Parietal lobe (tissue), 2 donors: ENCODE measurements around the gene ZC2HC1C.

GRCh38 chr14:73730929-73731287, 16.7 kb upstream of the PNMA1 start:
- RAMPAGE, long total RNA = no peak

DNA sequence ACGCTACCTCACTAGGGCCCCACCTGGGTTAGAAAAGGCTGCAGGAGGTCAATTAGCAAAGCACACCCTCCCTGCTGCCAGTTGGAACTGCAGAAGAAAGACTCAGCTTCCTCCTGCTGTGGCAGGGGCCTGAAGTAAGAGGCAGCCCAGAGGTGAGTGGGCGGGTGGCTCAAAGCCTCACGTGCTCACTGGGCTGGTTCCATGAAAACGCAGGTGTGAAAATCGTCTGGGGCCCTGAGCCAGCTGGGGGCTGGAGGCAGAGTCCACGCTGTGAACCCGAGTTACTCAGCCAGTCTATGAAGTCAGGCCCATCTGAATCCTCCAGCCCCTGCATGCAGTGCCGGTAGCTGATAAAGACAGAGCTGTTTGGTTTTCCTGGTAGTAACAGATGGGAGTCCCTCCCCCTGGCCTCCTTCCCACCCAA, 11.7 kb upstream of the MIDEAS start:
- RAMPAGE, long total RNA = no peak

GRCh38 chr14:73789799-73790746, 30.0 kb upstream of the MIDEAS start:
- RAMPAGE, long total RNA = no peak

DNA sequence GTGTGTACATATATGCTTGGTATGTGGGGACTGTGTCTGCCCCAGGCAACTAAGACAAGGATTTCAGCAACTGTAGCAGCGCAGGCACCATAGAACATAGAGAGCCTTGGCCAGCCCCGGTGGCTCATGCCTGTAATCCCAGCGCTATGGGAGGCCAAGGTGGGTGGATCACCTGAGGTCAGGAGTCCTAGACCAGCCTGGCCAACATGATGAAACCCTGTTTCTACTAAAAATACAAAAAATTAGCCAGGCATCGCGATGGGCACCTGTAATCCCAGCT, 13.3 kb upstream of the PTGR2 start:
- RAMPAGE, long total RNA = no peak

DNA sequence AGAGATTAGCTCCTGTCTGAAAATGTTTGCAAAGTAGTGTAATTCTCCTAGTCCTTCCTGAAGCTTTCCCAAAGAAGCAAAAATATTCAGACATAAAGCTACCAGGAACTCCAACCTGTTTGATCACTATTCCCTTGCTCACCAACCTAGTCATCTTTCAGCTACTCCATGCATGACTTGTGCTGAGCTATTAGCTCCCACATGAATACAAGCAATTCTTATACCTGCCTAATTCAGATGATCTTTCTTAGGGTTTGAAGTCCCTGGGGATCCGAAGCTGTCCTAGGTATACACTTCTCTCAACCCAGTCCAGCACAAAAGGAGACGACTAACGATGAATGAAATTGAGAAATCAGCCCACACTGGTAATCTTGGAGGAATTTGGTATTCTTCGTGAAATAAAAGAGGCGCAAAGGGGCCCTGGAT, 665 bp upstream of the PTGR2 start:
- RAMPAGE, long total RNA = no peak

DNA sequence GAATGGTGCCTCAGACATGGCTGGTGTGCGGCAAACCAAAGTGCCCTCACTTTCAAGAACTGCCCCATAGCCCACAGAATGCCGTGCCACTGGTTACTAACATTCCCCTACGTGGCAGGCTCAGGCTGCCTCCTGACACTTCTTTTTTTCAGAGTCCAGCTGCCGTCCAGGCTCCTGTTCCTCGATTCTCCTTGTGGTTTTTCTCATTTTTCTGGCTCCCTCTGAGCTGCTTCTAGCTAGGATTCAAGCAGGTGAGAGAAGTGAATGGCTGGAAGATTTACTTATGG, 19.3 kb downstream of the ABCD4 start:
- RAMPAGE, long total RNA = no peak

DNA sequence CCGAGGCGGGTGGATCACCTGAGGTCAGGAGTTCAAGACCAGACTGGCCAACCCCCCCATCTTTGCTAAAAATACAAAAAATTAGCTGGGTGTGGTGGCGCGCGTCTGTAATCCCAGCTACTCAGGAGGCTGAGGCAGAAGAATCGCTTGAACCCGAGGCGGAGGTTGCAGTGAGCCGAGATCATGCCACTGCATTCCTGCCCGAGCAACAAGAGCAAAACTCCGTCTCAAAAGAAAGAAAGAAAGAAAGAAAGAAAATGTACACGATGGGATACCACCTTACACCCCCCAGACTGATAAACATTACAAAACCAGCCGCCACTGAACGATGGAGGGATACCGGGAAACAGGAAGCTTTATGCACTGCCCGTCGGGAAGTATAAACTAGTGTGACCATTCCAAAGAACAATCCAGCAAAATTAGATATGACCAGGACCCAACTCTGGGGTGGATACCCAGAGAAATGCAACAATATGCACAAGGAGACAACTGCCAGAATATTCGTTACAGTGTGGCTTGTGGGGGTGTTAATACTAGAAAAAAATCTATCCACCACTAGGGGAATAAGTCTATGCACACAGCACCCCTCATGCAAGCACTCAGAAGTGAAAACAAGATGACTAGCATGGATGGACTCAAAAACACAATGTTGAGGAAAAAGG, 932 bp downstream of the ABCD4 start:
- RAMPAGE, long total RNA = no peak

DNA sequence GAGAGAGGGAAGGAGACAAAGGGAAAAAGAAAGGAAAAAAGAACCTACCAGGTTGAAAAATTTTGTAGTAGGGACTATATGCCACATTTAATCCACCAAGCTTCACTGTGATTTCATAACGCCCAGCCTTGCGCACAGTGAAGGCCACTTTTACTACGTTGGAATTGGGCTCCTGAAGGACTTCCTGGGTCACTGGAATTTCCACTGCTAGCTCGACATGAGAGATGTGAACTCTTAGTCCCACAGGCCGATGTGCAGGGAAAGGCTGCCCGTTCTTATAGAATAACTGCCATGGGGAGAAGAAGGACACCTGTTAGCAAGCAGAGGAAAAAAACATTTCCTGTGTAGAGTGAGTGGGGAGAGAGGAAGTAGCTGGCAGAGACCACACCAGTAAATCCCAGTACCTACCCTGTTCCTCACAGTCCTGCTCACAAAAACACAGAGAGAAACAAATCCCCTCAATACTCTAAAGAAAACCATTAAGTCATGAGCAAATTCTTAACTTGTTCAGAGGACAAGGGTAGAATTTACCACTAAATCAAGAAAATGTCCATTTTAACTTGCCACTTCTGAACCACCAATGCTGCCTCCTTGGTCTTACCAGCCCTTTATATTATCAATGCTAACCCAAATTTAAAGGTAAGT, 29.5 kb downstream of the AREL1 start:
- RAMPAGE, long total RNA = no peak

- RAMPAGE, long total RNA = no peak
These were observed 28.4 kb downstream of the AREL1 start for GRCh38 chr14:74684480-74684919.

- RAMPAGE, long total RNA = no peak
These were observed 35.6 kb downstream of the YLPM1 start for GRCh38 chr14:74798172-74799577.

- RAMPAGE, long total RNA = no peak
These were observed 9.3 kb downstream of the DLST start for GRCh38 chr14:74890847-74891588.

DNA sequence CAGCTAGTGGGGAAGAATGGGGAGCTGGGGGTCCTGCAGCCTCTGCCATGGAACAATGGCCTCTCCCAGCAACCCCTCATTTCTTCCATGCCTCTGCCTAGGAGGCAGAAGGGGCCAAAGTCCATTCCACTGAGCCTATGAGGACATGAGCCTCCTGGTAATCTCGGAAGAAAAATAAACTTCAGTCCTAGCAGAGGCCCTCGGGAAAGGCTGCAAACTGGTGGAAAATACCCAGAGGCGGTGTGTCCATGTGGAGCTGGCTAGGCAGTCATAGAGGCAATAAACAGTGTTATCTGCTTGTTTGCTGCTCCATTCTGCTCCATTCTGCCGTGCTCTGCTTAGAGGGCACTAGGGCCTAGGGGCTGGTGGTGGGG, 4.5 kb downstream of the PGF start:
- RAMPAGE, long total RNA = no peak

GRCh38 chr14:75014101-75014661, 11.5 kb downstream of the EIF2B2 start:
- RAMPAGE, long total RNA = no peak

- RAMPAGE, long total RNA = no peak
These were observed at the start of gene ZC2HC1C for GRCh38 chr14:75068943-75070164. ZC2HC1C (plus strand) TSS chr14:75069641.

DNA sequence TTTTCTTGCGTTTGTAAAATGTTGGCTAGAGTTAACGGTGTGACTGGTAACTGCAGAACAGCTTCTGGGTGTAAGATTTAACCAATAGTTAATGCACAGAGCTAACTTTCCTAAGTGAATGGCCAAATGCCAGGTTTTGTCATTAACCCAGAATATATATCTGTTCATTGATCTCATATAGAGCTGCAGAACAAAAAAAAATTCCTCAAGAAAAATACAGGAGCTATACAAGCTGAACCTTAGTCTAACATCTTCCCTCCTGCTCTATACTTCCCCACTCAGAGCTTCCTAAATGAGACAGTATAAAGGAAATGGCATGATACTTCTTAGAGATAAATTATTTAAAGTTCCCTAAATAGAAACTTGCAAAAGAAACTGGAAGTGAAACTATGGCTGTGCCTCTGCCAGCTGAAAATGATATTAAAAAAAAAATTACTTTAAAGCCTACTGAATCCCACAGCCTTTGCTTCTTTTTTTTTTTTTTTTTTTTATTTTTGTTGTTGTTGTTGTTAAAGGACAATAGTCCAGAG, 11.6 kb upstream of the NEK9 start:
- RAMPAGE, long total RNA = no peak

DNA sequence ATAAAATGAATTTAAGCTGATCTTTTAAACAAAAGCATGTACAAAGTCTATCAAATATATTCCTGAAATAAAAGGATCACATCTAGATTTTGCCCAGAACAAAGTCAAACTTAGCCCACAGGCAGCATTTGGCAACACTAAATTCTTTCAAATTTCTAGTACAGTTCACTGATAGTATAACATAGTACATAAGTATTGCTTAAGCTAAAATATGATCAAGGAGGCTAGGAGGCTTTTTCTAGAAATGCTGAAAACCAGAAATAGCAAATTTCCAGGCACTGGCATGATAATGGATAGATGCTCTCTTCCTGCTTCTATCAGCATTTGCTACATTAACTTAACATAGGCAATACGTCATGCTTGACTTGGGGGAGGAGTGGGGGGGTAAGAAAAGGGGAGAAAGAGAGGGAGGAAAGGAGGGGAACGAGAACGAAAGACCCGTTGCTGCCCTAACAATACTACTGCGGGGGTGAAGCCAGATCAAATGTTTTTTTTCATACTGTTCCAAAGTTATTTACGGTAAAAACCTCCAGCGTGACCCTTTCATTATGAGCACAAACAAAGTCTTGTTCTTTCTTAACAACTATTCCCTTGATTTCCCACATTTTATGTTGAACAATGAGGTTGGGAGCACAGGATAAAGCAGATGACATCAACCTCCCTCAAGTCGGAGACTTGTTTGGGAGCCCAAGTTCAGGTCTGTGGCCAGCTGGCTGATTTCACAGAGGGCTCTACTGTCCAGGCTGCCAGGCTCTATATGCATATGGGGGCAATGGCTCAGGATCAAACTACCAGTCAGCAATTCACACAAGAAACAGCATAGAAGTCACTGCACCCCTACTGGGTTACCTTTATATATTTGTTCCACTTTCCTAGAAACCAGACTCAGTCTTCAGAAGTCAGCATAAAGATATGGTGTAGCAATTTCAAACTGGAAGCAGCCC, 10.5 kb downstream of the TMED10 start:
- RAMPAGE, long total RNA = no peak

DNA sequence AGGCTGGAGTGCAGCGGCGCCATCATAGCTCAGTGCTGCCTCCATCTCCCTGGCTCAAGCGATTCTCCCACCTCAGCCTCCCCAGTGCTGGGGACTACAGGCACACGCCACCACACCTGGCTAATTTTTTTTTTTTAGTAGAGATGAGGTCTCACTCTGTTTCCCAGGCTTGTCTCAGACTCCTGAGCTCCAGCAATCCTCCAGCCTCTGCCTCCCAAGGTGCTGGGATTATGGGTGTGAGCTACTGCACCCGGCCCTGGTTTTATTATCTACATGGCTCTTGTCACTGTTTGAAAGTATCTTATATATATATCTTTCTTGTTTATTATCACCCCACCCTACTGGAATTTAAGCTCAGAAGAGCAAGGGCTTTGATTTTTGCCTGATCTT, 7.6 kb upstream of the TMED10 start:
- RAMPAGE, long total RNA = no peak

- RAMPAGE, long total RNA = no peak
These were observed 12.2 kb upstream of the TMED10 start for GRCh38 chr14:75188336-75189287.

DNA sequence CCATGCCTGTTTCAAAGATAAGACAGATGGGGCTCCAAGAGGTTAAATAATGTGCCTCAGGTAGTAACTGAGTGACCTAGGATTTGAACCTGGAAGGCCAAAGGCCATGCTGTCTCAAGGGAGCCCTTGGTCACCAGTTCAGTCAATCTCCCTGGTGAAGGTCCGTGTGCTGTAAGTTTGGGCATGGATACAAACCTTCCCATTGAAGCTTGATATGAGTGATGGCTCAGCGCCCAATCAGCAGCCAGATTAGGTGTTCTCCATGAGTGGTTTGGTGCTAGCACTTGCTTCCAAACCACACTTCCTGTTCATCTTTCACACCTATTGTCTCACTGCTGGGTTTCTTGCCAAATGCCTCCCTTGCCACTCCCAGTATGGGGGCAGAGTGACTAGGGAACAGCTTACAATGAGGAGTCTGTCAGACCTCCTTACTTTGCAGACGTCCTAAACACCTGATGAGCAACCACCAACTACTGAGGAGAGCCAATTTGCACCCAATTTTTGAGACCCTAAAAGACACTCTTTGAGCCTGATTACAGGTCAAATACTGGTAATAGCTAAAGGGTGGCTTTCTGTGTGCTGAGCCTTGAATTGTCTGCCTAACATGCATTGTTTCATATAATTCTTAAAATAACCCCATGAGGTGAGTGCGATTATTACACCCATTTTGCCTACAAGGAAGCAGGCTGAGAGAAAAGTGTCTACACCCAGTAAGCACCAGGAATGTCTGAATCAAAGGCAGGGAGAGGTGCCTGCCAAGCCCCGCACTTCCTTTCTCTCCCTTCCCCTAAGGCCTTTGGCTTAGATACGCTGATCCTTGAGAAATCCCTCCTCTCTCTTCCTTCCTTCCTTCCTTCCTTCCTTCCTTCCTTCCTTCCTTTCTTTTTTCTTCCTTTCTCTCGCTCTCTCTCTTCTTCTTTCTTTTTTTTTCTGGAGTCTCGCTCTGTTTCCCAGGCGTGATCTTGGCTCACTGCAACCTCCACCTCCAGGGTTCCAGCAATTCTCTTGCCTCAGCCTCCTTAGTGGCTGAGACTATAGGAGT, 48.3 kb upstream of the FOS start:
- RAMPAGE, long total RNA = no peak

- RAMPAGE, long total RNA = no peak
These were observed 24.1 kb upstream of the FOS start for GRCh38 chr14:75254076-75255404.